ENCODE measurements around the gene SELENOS.

- RRBS: under 1% methylated on average over 48 of the region's 92 CpGs
These were observed at the start of gene SELENOS for GRCh38 chr15:101276916-101277781. SELENOS (minus strand) TSS chr15:101277485.

DNA sequence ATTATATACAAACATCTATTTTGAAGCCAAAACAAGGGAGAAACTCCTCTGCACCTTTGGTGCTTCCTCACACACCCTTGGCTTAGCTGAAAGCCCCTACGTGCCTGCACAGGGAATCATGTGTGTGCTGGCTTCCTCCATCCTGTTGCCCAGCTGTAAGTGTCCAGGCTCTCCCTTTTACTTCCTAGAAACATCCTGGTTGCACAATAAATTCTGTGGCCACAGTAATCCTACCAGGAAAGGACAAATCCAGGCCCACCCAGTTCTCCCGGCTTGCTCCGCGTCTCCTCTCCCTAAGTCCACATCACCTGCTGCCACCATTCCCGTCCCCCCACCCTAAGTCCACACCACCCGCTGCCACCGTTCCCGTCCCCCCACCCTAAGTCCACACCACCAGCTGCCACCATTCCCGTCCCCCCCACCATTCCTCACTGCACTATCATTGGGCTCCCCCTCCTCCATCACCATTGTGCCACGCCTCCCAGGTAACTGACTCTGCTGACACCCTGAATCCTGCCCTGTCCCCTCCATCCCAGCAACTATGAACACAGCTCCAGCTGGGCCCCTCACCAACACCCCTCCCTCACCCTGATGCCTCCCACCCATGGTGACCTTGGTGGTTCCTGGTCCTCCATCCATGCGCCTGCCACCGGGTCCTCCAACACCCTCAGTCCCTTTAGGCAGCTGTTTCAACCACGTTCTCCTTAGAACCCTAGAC is 30.2 kb downstream of the PCSK6 start:
- RRBS: no CpG with 5 or more reads among the region's 13 CpGs

- RRBS: no CpG with 5 or more reads among the region's 6 CpGs
These were observed 3.0 kb downstream of the PCSK6 start for GRCh38 chr15:101486362-101487075.

GRCh38 chr15:101489001-101489178 is 617 bp downstream of the PCSK6 start:
- RRBS: 90% methylated on average over 16 of the region's 24 CpGs

DNA sequence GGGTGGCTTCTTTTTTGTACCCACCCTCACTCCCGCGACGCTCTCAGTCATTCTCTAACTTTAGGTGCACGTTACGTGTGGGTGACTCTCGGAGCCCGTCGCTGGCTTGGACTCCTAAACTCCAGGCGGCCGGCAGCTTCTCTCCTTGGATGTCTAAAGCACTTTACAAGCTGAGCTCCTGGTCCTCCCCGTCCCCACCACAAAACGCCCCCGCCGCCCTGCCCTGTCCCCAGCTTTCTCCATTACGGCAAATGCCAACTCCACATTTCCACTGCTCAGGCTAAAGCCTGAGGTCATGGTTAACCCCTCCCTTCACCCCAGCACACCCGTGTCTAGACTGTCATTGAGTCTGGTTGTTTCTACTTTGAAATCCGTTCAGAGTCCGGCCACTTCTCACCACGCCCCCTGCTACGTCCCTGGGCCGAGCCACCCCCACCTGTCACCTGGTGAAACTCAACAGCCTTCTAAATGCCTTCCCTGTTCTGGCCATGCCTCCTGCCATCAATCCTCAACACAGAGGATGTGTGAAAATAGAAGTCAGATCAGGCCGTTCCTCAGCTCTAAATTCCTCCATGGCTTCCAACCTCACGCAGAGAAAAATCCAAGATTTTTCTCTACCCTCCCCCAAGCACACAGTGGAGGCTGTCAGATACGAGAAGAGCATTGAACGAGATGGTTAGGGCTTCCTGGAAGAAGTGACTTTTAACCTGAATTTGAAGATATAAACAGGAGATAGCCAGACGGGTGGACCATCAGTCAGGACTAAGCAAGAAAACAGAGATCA is 8.1 kb upstream of the PCSK6 start:
- RRBS: no CpG with 5 or more reads among the region's 26 CpGs

- RRBS: no CpG with 5 or more reads among the region's 3 CpGs
These were observed 11.2 kb upstream of the PCSK6 start for GRCh38 chr15:101500708-101501122.

- RRBS: no CpG with 5 or more reads among the region's 2 CpGs
These were observed 11.6 kb upstream of the PCSK6 start for GRCh38 chr15:101501123-101501552.

DNA sequence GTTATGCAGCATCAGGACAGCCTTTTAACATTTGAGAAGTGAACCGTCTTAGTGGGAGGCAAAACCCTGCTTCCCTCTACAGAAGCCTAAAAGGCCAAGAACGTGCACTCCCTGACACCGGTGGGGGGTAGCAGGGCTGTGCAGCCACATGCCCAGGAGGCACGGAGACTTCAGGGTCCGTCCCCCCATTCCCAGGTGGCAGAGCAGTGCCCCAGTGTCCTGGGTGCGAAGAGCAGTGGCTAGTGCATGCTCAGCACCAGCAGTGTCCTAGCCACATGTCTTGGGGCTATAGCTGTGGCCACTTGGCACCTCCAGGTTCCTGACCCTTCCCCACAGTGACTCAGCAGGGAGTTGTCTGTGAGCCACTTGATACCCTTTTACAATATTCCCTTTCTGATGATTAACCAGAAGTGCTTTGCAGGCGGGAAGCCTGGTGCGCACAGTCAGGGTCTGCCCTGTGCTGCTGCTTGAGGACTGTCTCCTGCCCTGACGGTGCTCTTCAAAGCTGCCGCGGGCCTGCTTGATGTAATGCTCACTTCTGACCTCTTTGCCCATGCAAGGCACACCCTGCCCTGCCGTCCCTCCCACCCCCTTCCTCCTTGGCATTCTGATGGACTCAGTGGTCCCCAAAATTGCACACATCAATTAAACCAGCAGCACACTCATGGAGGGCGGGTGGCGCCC is 40.6 kb upstream of the PCSK6 start:
- RRBS: no CpG with 5 or more reads among the region's 14 CpGs

- RRBS: no CpG with 5 or more reads among the region's 11 CpGs
These were observed 143.8 kb downstream of the OR4F15 start for GRCh38 chr15:101955710-101956338.